Vein endothelial cell (primary cell): ENCODE measurements around a stretch of chr9.

DNA sequence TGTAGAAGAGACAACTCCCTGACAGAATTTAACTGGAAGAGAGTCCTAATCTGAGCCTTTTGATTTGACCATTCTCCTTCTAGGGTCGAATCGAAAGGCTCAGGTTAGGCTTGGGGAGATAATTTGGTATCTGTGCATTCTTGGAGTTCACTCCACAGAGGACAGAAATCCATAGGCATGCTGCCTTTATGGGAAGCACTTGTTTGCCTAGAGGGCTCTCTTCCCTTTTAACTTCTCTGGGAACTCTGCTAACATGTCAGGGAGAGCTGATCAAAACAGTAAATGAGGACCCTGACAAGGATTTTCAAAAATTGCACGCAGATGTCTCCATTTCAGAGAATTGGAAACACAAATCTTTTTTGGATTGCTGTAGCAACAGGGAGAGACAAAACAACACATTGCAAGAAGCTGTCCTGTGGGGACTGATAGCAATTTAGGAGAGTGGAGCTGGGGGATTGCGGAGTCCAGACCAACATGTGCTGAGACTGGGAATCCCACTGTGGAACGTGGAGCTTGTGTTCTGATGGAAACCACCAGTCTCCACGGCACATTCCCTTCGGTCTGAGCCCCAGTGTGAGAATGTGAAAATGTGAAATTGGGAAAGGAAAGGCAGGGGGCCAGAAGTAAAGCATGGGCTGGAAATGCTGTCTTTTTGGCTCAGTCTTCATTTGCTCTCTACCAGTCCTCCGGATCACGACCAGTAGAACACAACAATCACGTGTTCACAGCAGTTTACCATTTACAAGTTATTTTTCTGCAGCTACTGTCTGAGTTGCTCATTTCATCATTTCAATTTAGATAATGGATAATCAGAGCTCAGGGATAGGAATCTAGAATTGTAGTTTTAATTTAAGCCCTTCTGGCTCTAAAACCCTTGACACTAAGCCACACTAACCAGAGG is 348.7 kb upstream of the TNC start:
- CAGE, long polyA plus RNA = no peak

DNA sequence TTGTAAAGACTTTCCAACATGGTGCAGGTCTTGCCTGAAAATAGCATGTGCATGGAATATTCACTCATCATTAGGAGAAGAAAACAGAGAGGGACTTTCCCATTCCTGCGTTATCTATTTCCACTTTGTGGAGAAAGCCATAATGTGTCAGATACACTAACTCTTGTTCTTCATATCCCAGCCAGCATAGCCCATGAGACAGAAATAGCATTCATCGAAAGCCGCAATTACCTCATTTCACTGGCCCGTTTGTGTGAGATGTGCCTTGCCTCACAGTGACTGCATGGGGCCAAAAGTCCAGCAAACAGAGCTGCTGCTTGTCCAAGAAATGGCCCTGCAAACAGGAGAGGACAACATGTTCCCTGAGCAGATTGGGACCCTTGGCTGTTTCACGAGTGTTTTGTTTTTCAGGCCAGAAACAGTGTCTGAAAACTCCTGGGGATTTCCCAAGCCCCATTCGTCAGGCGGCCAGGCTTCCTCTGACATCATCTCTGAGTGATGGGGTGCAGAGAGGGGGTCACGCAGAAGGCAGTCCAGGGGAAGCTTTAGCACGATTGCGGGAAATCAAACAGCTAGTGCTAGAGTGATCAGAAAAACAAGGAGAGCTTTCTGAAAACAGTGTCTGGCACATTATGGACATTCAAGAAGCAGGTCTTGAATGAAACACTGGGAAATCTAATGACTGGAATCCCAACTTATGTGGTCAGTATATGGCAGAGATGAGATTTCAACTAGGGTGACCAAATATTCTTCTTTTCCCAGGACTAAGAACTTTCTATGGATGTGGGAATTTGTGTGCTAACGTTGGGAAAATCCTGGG is 503.5 kb upstream of the PAPPA start:
- CAGE, long polyA plus RNA = no peak

DNA sequence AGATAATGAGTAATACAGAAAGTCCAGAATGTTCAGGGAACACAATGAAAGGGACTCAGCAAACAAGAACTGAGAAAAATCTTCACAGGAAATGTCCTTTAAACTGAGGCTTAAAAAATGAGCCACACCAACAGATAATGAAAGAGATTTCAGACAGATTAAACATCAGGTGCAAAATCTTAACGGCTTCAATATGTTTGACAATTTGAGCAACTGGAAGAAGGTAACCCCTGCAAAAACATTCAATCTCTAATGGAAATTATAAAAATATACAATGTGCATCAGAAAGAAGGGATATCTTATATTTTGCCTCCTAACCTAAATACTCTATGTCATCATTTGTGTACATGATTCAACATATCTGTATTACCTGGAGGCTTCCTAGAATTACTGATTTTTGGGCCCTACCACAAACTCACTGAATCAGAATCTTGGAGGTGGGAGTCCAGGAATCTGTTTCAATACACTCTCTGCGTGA is 373.1 kb upstream of the PAPPA start:
- CAGE, long polyA plus RNA = no peak

- CAGE, long polyA plus RNA = no peak
Measured at GRCh38 chr9:116365286-116365768, 211.7 kb downstream of the PAPPA start.

DNA sequence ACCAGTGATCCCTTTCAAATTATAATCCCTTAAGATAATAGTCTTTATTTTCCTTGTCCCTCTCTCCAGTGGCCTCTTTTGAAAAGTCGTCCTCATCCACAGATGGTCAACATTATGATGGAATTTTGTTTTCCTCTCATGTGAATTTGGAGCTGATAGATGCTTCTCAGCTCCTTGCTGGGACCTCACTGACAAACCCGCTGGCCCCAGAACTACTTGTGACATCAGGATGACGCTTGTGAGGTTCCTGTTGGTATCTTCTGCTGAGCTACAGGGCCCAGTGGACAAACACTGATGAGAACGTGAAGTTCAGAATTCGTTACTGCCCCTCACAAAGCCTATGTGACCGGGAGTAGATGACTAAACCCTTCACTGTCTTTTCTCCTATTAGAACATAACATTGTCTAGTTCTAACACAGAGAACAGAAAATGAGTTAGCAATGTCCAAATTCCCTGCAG is 143.5 kb upstream of the TRIM32 start:
- CAGE, long polyA plus RNA = no peak

- CAGE, long polyA plus RNA = no peak
Measured at GRCh38 chr9:116566914-116567774, 120.0 kb upstream of the TRIM32 start.

- CAGE, long polyA plus RNA = no peak
Measured at GRCh38 chr9:117400248-117400953, 14.5 kb downstream of the ASTN2 start.

GRCh38 chr9:117546904-117547379 is 132.1 kb upstream of the ASTN2 start:
- CAGE, long polyA plus RNA = no peak

- CAGE, long polyA plus RNA = no peak
Measured at GRCh38 chr9:117705158-117705760, 1.1 kb downstream of the TLR4 start.

DNA sequence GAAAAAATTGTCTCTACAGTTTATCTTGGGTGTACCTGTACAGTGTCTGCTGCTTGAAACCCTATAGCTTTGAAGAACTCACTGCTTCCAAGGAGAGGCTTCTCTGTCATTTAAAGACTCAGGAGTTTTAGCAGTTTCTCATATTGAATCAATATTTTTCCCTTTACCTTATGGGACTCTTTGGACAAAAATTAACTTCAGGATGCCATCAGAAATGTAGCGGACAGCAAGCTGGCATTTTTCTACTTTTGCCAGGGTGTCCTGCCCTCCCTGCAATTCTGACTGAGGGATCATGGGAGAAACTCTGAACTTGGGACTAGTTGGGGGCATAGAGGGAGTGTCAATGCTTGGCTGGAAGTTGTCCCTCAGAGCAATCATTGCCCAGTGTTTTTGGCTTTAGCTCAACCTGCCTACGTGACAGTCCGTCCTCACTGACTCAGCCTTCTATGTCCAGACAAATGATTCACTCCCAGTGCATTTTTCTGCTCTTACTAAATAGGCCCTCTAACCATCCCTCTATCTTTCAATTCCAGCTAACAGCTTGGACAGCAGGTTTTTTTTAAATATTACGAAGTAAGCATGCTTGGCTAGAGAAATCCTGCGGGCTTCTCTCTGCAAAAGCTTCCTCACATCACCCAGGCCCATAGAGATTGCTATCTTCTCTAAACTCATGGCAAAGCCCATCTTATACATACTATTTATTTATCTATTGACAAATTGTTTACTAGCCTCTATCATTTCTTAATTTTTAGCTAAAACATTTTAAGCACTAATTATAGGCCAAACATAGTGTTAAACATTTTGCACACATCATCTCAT is 627.4 kb downstream of the TLR4 start:
- CAGE, long polyA plus RNA = no peak

- CAGE, long polyA plus RNA = no peak
Measured at GRCh38 chr9:119168917-119170019, 200.0 kb downstream of the BRINP1 start.

- CAGE, long polyA plus RNA = no peak
Measured at GRCh38 chr9:119963679-119964322, 594.6 kb upstream of the BRINP1 start.

- CAGE, long polyA plus RNA = no peak
Measured at GRCh38 chr9:120432450-120432921, 147.5 kb downstream of the CDK5RAP2 start.

- CAGE, long polyA plus RNA = no peak
Measured at GRCh38 chr9:120528504-120528968, 51.4 kb downstream of the CDK5RAP2 start.

DNA sequence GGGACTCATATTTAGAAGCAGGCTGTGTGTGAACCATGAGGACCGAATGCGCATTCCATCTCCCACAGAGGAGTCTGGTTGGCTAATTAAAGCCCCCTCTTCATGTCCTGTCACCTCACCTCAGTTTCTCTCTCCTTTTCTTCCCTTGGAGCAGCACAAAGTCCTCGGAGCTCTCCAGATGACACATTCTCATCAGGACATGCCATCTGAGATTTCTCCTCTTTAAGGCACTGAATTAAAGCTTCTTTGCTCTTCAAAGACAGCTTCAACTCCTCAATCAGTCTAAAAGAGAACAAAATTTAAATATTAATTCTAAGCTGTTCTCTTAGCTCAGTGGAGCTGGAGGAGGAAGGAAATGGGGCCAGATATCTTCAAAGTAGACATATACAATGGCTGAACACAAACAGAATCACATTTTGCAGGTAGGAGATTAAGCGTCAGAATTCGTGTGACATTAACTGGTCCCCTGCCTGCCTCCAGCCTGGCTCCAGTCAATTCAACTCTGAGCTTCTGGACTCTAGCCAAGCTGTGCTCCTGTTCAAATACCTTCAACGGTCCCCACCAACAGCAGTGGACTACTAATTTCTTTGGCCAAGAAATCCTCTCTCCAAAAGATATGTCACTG is 50.0 kb downstream of the CDK5RAP2 start:
- CAGE, long polyA plus RNA = no peak

GRCh38 chr9:120532316-120532904 is 47.6 kb downstream of the CDK5RAP2 start:
- CAGE, long polyA plus RNA = no peak

GRCh38 chr9:120583850-120584559 is 4.0 kb upstream of the CDK5RAP2 start:
- CAGE, long polyA plus RNA = no peak

DNA sequence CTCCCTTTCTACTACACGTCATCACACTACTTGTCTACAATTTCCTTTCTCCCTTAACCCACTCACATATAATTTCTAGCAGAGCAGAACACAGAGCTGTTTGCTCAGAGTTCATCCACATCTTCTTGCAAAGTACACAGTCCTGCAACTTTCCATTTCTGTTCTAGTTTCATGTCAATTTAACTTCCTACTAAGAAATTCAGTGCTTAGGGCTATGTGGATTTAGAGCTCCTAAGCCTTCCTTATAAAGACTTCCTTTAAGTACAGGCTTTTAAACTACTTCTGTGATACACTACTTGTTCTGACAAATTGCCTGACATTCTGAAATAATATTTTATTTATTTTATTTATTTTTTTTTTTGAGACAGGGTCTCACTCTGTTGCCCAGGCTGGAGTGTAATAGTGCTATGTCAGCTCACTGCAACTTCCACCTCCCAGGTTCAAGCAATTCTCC is 61.2 kb downstream of the MEGF9 start:
- CAGE, long polyA plus RNA = no peak

GRCh38 chr9:120710073-120710762 is 4.1 kb downstream of the MEGF9 start:
- CAGE, long polyA plus RNA = no peak

DNA sequence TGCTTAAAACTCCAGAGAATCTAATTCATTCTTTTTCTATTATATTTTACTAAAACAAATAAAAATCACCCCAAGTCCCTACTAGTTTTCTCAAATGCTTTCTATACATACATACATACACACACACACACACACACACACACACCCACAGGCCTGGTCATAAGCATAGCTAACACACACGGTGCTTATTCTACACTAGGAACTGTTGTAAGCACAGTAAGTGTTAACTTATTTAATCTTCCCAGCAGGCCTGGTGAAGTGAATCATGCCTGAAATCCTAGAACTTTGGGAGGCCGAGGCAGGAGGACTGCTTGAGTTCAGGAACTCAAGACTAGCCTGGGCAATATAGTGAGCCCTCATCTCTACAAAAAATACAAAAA is 2.6 kb downstream of the MEGF9 start:
- CAGE, long polyA plus RNA = no peak